Bronchus fibroblast of lung (primary cell): ENCODE results near the genes CECR2 and FAM246B.

- RAMPAGE, long total RNA, result no peak
Measured at GRCh38 chr22:11824920-11825531, 3703.0 kb upstream of the OR11H1 start.

- RAMPAGE, long total RNA, result no peak
Measured at GRCh38 chr22:11859513-11859965, 3668.5 kb upstream of the OR11H1 start.

DNA sequence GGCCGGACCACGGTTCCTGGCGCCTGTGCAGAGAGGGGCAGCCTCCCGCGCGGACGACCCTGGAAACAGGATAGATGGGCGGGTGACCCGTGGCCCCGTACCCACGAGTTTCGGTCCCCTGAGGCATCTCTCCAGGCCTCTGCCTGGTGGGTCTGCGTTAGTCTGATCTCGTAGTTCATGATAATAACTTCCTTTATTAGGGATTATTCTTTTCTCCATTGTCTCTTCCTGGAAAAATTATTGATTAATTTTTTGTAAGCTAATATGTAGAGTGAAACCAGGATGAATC, 2925.4 kb upstream of the OR11H1 start:
- RAMPAGE, long total RNA, result no peak

GRCh38 chr22:16609959-16610544, 17.4 kb upstream of the CCT8L2 start:
- RAMPAGE, long total RNA, result no peak

DNA sequence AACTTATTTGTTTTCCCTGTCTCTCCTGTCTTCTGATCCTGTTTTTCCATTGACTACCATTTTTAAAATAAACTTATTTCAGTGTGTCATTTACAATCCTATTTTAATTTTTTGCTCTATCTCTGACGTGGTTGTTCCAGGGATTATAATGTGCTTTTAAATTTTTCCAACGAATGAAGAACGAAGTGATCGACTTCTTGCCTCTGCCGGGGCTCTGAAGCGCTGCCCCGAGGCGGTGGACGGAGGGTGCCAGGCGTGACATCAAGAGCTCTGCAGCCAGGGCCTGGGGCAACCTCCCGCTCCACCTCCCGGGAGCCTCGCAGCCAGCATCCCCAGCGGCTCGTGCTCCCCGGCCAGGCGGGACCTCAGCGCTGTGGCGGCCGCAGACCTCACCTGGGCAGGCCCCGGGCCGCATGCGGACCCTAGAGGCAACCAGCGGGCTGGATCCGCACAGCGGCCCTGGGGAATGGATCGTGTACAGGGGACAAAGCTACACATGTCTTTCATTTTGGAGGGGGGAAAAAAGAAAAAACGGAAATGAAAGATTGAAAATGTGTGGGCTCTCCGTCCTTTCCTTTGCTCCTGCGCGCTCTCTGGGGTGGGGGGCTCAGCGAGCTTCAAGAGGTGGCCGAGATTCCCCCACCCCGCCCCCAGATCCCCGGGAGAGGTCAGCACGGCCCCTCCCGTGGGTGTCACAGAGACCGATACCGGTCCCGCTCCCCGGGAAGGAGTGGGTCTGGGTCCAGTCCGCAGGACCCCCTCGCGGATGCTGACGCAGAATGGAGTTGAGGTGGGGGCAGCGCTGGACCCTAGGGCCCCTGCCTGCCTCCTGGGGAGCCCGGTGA, 28.1 kb upstream of the GAB4 start:
- RAMPAGE, long total RNA, result no peak

DNA sequence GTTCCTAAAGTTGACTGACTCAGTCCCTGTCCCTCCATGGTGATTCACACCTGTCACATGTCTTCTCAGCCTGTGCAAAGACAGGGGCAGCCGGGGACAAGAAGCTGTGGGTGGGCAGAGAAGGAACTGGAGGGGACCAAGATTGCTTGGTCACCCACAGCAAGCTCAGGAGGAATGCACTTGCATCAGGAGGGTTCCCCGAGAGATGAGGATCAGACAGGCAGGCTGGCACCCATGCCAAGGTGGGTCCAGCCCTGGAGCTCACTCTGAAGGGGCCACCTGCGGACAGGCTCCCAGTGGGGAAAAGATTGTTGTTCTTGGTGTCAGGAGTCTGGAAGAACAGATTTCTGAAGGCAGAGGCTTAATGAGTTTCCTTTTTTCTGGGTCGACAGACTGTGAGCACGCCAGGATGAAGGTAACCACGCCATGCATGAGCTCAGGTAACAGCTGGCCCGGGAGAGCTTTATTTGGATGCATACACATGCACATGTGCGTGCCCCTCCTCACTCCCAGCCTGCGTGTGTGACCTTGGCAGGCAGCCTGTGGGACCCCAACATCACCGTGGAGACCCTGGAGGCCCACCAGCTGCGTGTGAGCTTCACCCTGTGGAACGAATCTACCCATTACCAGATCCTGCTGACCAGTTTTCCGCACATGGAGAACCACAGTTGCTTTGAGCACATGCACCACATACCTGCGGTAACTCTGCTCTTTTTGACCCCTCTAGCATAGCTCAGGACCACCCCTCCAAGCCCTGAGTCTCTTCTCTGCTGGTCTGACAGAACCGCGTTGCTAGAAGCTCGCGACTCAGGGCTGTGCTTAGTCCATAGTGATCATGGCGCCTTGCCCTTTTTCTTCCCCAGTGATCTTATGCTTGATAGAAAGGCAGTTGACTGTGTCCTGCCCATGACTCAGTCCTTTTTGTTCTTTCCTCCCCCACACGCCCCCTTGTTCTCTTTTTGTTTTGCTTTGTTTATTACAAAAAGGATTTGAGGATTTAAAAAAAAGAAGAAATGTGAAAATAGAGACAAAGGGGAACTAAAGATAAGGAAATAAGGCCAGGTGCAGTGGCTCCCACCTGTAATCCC, 17.1 kb downstream of the IL17RA start:
- RAMPAGE, long total RNA, result no peak

DNA sequence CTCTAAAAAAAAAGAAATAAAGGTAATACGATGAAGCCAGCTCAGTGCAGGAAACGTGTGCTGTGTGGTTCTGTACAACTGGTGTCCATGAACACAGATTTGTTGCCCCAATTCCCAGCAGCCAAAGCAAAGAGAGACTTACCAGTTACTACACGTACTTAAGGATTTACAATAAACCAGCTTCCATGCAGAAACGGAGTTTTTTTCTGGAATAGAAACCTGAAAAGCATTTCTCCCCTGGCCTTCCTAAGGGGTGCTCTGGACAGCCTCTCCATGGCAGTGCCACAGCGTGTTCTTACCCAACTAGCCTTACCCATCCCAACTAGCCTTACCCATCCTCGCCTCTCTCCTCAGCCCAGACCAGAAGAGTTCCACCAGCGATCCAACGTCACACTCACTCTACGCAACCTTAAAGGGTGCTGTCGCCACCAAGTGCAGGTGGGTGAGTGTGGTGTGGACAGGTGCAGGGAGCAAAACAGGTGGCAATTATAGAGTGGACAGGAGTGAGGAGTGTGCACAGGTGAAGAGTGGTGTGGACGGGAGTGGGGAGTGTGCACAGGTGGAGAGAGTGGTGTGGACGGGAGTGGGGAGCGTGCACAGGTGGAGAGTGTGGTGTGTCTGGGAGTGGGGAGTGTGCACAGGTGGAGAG, 17.9 kb downstream of the TMEM121B start:
- RAMPAGE, long total RNA, result no peak

- RAMPAGE, long total RNA, result no peak
Measured at GRCh38 chr22:17111150-17111978, 9.8 kb downstream of the TMEM121B start.

DNA sequence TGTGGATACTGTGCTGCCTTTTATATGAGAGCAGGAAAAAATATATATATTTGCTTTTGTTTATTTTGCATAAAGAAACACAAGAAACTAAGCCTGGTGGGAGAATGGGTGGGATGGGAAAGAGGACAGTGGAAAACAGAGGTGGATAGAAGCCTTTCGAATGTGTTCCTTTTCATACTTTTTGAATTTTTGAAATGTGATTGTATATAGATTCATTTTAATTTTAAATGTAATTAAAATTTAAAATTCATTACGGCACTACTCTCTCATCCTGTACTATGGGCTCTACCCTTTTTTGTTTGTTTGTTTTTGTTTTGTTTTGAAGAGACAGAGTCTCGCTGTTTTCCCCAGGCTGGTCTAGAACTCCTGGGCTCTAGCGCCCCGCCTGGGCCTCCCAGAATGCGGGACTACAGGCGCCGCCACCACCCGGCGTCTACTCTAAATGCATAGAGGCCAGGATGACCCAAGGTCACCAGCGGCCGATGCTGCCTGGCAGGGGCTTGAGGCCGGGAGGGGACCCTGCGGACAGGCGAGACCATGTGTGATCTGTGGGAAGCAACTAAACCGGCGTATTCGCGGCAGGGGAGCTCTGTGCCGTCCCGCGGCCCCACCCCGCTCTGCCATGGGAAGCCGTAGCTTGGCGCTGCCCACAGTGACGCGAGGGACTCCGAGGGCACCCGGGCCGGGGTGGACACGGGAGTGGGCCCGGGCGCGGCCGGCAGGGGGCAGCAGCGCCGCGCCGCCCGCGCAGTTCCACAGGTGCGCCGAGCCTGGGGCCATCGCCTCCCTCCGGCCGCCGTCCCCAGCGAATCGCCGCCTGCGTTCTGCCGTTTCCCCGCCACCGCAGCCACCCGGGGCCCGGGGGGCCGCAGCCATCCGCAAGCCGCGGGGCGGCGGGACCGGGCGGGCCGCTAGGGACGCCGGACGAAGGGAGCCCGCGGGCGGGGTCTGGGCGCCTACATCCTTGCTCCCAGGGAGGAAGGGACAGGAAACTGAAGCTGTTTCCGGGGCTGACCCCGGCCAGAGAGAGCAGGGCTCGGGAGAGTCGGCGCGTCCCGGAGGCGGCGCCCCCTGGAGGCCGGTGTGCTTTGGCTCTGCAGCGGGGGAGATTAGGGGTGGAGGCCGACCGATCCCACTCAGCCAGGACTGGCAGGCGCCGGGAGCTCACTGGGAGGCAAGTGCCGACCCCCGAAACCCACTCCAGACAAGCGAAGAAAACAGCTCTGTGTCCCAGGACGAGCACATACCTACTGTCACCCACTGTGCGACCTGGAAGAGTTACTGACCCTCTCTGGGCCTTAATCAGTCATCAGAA, 12.3 kb upstream of the HDHD5 start:
- RAMPAGE, long total RNA, result no peak

DNA sequence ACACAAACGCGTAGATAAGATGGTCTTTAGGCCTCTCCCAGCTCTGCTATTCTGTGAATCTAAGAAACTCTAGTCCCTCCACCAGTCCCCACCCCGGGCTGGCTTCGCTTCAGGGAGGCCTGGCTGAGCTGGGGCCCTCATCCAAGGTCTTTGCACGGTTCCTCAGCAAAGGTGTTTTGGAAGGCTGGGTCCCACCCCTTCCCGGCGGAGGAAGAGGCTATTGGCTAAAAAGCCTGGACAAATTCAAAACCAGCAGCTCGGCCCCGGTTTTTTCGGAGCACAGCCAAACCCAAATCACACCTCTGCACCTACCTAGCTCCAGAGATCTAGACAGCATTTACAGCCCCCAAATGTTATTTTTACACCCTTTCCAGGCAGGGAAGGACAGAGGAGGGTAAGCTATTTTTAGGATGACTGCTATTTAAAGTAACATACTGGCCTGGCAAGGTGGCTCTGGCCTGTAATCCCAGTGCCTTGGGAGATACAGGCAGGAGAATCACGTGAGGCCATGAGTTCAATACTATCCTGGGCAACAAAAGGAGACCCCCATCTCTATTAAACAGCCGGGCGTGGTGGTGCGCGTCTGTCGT, 13.2 kb upstream of the HDHD5 start:
- RAMPAGE, long total RNA, result no peak

DNA sequence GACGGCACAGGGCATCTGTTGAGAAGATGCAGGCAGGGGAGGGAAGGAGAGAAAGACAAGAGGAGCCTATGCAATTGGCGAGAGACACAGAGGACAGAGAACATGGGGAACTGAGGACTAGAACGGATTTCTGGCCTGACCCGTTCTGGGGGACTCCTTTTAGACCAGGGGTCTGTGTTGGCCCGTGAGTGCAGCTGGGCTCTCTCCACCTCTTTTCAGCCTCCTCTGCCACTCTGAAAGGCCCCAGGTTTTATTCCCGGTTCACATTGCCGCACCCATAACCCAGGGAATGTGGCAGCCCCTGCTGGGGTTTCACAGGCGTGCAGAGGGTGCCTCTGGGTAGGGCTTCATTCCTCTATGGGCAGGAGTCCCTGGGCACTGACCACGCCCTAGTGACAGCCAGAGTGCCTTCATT, 24.7 kb upstream of the ADA2 start:
- RAMPAGE, long total RNA, result no peak

DNA sequence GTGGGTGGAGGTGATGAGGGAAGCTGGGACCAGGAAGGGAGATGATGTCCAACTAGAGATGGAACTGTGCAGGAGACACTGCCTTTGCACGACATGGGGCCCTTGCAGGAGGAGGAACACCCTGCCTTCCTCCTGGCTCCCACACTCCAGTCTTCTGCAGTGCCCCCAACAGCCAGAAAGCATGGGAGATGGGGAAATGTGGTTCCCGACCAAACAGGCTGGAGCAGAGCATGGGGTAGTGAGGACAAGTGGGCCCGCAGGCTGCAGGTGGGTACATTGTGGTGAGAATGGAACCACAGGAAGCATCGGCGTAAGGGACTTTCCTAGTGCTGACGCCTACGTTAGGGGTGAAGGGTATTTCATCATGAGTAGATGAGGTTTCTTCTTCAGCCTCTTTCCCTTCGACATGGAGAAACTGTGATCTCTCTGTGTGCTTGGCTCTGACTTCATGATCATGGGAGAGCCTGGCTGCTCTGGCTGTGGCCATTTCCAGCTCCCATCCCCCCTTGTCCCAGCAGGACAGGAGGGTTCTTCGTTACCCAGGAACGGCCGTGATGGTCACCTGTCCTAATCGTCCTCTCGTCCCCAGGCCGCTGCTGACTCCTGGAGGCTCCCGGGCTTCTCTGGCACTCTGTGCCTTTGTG, 65.4 kb upstream of the CECR2 start:
- RAMPAGE, long total RNA, result no peak

- RAMPAGE, long total RNA, result no peak
Measured at GRCh38 chr22:17369380-17370019, at the start of gene CECR2. Gene CECR2 (plus strand): TSS chr22:17369460.

DNA sequence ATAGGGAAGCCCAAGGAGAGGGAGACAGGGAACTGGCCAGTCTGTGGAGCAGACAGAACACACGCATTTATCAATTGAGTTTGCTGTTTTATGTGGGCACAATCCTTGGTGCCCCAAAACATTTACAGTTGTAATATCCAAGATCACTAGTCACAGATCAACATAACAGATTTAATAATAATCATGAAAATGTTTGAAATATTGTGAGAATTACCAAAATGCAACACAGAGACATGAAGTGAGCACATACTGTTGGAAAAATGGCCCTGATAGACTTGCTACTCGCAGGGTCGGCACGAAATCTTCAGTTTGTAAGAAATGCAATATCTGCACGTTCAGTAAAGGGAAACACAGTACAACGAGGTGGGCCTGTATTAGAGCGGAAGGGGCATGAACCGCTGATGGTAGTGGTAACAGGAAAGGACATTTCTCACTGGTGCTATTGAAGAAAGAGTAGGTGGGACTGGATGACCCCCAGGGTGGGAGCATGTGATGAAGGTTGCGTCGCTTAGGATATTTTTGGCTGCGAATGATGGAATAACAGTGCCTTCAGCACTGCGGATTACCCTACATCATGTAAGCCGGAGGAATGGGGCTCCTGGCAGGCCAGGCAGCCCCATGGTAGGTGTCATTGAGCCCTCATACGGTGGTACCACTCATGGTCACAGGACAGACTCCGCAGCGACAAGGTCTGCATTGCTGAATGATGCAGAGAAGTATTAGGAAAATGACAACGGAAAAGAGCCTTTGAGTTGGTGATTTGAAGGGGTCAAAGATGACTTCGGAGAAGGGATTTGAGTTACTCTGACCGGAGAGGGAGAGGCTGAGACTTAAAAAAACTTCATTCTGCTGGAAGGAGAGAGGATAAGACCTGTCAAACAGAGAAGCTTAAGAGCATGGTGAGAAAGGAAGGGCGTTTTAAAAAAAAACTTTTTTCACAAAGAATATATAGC, 16.5 kb downstream of the CECR2 start:
- RAMPAGE, long total RNA, result no peak

DNA sequence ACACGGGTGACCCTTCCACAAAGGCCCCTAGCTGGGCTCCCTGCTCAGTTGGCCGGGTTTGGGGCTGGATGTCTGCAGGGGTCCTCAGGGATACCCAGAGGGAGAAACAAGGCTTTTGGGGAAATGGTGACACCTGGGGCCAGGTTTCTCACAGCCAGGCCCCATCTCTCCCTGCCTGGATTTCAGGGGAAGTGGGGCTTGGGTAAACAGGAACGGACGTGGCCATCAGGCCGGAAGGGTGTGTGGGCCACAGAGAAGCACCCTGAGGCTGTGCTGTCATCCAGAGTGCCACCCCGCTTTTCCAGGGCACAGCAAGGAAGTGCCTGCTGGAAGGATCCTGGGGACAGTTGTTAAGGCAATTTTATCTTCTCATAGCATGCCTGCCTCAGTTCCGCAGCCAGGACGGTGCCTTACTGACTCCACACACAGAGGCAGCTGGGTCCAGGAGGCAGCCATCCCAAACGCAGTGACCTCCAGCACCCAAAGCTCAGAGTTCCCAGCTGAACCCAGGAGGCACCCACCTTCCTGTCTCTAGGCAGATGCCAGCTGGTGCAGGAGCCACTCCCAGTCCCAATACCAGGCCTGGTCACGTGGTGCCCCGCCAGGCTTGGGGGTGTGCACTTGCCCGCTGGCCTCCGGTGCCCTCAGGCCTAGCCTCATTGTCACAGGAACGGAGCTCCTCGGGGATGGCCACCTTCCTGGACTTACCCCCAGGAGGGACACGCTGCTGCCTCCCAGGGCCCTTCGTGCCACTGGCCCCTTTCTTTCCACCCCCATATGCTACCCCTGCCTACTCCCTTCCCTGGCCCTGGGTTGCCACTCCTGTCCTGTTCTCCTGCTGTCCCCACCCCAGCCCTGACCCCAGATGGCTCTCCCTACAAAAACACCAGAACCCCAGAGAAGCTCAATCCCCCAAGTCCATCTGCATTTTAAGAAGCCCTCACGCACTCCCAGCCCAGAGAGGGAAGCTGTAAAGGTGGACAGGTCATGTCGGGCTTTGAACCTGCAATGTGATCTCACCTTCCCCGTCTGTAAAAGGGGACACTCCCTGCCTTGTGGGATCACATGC, 4.7 kb downstream of the BID start:
- RAMPAGE, long total RNA, result no peak

GRCh38 chr22:17813160-17813531, 38.9 kb upstream of the BID start:
- RAMPAGE, long total RNA, result no peak

- RAMPAGE, long total RNA, result no peak
Measured at GRCh38 chr22:17992126-17992819, 32.1 kb downstream of the MICAL3 start.

GRCh38 chr22:18113049-18113581, 2.5 kb downstream of the TUBA8 start:
- RAMPAGE, long total RNA, result no peak

GRCh38 chr22:18114367-18114925, 3.8 kb downstream of the TUBA8 start:
- RAMPAGE, long total RNA, result no peak

DNA sequence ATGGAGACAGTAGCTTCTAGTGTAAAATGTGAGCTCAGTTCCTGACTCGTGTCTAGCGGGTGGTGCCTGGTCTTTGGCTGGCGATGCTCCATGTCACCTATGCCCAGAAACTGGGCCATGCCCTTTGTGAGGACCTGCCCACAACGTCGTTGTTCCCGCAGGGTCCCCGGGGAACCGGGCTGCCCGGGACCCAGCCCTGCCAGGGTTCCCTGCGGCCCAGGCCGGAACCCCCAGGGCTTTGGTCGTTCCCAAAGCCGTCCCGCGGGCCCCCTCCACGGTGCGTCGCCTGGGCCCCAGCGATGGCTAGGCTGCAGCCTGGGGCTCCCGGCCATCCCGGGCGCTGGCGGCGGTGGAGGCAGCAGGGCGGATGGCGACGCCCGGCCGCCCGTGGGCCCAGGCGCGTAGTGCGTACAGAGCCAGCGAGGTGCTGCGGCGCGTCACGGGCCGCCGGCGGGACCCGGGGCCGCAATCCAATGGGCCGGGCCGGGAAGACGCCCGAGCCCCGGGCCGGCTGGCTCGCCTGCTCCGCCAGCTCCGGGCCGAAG, at the start of gene FAM246B:
FAM246B (plus strand) TSS at position 368 of the 545 bp plus-strand sequence.
- RAMPAGE, long total RNA, result no peak